Endothelial cell of umbilical vein (primary cell): ENCODE data around the gene PLEKHJ1.

DNA sequence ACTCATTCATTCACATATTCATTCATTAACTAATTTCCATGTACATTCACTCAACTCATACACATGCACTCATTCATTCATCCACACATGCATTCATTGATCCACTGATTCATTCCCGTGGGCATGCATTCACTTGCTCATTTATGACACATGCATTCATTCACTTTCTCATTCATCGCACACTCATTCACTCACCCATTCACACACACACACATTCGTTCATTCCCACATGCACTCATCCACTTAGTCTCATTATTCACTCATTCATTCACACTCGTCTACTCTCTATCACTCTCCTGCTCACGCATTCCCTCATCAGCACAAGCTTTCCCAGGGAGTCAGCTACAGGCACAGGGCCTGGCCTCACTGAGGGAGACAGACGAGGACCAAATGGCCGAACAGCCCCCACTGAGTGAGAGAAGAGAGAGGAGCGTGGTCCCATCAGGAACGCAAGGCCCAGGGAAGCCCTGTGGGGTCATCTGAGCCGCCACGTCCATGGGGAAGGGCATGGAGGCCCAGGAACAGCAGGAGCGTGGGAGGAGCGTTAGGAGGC, 17.5 kb downstream of the BTBD2 start:
- PRO-cap: no peak
CAGE:
- cytosol, long polyA minus RNA: no peak
- cytosol, long polyA plus RNA: no peak
- long polyA plus RNA: no peak
- nucleus, long polyA minus RNA: no peak
- nucleus, long polyA plus RNA: no peak

DNA sequence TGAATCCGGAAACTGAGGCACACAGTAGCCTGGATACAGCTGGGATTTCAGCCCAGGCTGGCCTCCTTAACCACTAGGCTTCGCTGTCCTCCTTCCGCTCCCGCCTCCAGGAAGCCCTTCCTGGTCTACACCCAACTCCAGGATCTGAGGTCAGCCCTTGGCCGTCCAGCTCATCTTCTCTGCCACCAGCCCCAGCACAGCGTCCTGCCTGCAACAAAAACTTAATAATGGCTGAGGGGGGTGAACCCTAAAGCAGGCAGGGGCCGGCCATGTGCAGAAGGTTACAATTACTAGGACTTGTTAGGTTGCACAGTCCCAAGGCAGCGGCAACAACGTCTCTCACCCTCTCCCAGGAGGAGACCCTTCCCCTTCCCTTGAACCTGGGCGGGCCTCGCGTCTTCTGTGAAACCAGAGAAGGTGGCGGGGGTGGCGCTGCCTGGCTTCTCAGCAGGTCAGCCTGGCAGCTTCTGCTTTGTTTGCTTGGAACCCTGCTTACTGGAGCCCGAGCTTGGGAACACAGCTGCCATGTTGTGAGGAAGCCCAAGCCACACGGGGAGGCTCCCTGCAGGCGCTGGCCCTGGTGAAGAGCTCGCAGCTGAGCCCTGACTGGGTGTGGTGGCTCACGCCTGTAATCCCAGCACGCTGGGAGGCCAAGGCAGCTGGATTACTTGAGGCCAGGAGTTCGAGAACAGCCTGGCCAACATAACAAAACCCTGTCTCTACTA, 15.5 kb downstream of the MKNK2 start:
- PRO-cap: no peak
CAGE:
- cytosol, long polyA minus RNA: no peak
- cytosol, long polyA plus RNA: no peak
- long polyA plus RNA: no peak
- nucleus, long polyA minus RNA: no peak
- nucleus, long polyA plus RNA: no peak

- PRO-cap: no peak
CAGE:
- cytosol, long polyA minus RNA: no peak
- cytosol, long polyA plus RNA: no peak
- long polyA plus RNA: no peak
- nucleus, long polyA minus RNA: no peak
- nucleus, long polyA plus RNA: no peak
Measured at GRCh38 chr19:2043927-2044880, 6.8 kb downstream of the MKNK2 start.

- PRO-cap: no peak
CAGE:
- cytosol, long polyA minus RNA: no peak
- cytosol, long polyA plus RNA: no peak
- long polyA plus RNA: no peak
- nucleus, long polyA minus RNA: no peak
- nucleus, long polyA plus RNA: no peak
Measured at GRCh38 chr19:2044881-2045929, 5.8 kb downstream of the MKNK2 start.

DNA sequence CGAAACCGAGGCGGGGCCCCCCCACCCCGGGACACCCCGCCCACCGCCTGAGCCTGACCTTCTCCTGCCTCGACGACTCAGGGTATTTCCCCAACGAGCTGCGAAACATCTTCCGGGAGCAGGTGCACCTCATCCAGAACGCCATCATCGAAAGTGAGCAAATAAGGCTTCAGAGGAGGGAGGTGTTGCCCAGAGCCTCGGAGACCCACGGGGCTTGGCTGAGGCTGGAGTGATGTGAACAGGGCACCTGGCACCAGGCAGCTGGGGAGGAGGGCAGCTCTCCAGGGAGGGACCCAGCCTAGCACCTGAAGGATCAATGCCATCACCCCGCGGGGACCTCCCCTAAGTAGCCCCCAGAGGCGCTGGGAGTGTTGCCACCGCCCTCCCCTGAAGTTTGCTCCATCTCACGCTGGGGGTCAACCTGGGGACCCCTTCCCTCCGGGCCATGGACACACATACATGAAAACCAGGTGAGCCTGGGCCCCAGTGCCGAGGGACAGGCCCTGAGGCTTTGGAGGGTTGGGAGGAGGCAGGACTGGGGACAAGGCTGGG, 704 bp downstream of the IZUMO4 start:
- PRO-cap: no peak
CAGE:
- cytosol, long polyA minus RNA: no peak
- cytosol, long polyA plus RNA: no peak
- long polyA plus RNA: no peak
- nucleus, long polyA minus RNA: no peak
- nucleus, long polyA plus RNA: no peak

DNA sequence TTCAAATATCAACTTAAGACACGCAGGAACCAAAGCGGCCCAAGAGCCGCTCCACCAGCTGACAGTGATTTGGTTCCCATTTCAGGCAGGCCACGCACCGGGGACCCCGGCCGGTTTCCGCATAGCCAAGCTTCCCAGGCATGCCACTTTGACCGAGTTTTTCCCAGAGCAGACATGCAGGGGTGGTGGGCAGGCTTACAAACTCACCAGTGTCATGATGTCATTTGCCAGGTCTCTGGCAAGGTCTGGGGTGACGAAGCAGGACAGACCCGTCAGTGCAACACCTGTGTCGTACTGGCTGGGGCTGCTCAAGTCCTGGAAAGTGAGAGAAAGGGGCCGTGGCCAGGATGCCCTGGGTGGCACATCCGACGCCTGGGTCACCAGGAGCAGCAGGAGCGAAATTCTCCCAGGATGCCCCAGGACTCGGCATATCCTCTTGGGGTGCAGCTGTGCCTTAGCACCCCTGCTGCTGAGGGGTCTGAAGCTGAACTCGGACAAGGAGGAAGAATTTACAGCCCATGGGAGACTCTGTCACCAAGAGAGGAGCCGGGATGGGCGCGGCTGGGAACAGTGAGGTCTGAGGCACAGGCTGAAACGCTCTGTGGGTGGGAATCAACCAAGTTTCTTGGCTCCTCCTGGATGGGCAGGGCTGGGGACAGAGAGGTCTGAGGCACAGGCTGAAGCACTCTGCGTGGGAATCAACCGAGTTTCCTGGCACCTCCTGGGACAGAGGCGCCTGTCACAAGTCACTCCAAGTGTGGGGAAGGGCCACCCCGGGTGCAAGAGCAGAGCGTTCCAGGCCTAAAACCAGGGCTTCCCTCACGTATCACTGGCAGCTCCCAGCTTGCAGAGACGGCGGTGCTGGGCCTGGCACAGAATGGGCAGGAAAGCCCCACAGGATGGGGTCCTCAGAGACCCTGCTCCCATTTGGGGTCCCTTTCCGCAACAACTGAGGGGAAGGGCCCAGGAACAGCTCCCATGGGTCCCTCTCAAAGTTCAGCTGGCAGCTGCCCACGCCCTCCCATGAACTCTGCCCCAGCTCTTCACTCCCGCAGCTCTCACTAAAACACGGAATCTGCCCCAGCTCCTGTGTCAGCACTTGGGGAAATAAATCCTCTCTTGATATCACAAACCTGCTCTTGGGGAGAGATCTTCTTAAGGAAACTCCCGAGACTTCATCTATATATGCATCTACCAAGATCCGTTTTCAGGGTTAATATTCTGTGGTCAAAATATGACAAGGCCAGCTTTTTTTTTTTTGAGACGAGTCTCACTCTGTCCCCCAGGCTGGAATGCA, 18.7 kb downstream of the AP3D1 start:
- PRO-cap: no peak
CAGE:
- cytosol, long polyA minus RNA: no peak
- cytosol, long polyA plus RNA: no peak
- long polyA plus RNA: no peak
- nucleus, long polyA minus RNA: no peak
- nucleus, long polyA plus RNA: no peak

GRCh38 chr19:2154673-2154969, 3.3 kb upstream of the AP3D1 start:
- PRO-cap: no peak
CAGE:
- cytosol, long polyA minus RNA: no peak
- cytosol, long polyA plus RNA: no peak
- long polyA plus RNA: no peak
- nucleus, long polyA minus RNA: no peak
- nucleus, long polyA plus RNA: no peak

GRCh38 chr19:2170138-2170733, 6.5 kb downstream of the DOT1L start:
- PRO-cap: no peak
CAGE:
- cytosol, long polyA minus RNA: no peak
- cytosol, long polyA plus RNA: no peak
- long polyA plus RNA: no peak
- nucleus, long polyA minus RNA: no peak
- nucleus, long polyA plus RNA: no peak

DNA sequence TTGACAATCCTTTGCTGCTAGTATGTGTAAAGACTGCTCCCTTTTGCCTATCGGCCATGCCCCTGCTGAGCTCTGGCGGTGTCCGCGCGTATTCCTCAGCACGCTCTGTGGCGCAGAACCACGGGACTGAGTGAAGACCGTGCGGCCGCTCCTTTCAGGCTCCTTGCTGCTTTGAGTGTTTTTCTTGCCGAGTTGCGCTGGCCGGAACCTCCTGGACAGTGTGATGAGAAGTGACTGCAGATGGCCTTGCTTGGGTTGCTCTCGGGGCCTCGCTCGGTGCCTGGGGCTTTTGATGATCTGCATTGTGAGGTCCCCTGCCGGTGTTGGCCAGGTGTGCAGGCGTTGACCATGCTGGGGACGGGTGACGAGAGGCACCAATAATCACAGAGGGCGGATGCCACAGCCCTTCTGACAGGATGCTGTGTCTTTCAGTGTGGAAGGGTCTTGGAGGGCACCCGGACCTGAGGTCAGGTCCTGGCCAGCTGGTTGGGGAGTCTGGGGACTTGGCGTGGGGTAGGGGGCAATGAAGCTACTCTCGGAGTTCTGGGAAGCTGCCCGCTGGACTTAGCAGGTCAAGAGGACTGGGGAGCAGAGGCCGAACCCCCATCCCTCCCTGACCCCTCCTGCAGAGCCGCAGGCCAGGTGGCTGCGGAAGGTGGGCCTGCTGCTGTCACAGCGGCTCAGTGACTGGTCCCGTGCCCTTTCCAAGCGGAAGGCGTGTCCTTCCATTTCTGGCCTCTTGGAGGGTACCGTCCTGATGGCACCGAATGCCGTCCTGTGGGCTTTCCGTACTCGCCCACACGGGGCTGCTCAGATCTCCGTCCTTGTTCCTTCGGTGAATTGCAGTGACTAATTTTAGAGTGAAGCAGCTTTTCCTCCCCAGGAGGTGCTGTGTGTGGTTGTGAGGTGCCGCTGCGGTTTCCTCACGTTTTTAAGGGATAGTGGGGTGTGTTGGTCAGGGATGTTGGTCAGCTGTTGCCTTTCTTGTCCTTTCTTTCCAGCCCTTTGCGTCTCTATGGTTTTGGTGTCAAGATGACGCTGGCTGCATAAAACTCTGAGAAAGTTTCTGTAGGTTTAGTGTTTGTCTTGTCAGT, 20.6 kb downstream of the DOT1L start:
- PRO-cap: no peak
CAGE:
- cytosol, long polyA minus RNA: no peak
- cytosol, long polyA plus RNA: no peak
- long polyA plus RNA: no peak
- nucleus, long polyA minus RNA: no peak
- nucleus, long polyA plus RNA: no peak

- PRO-cap: no peak
CAGE:
- cytosol, long polyA minus RNA: no peak
- cytosol, long polyA plus RNA: no peak
- long polyA plus RNA: no peak
- nucleus, long polyA minus RNA: no peak
- nucleus, long polyA plus RNA: no peak
Measured at GRCh38 chr19:2186099-2187053, 22.6 kb downstream of the DOT1L start.

- PRO-cap: no peak
CAGE:
- cytosol, long polyA minus RNA: no peak
- cytosol, long polyA plus RNA: no peak
- long polyA plus RNA: no peak
- nucleus, long polyA minus RNA: no peak
- nucleus, long polyA plus RNA: no peak
Measured at GRCh38 chr19:2228310-2229270, 7.5 kb downstream of the PLEKHJ1 start.

DNA sequence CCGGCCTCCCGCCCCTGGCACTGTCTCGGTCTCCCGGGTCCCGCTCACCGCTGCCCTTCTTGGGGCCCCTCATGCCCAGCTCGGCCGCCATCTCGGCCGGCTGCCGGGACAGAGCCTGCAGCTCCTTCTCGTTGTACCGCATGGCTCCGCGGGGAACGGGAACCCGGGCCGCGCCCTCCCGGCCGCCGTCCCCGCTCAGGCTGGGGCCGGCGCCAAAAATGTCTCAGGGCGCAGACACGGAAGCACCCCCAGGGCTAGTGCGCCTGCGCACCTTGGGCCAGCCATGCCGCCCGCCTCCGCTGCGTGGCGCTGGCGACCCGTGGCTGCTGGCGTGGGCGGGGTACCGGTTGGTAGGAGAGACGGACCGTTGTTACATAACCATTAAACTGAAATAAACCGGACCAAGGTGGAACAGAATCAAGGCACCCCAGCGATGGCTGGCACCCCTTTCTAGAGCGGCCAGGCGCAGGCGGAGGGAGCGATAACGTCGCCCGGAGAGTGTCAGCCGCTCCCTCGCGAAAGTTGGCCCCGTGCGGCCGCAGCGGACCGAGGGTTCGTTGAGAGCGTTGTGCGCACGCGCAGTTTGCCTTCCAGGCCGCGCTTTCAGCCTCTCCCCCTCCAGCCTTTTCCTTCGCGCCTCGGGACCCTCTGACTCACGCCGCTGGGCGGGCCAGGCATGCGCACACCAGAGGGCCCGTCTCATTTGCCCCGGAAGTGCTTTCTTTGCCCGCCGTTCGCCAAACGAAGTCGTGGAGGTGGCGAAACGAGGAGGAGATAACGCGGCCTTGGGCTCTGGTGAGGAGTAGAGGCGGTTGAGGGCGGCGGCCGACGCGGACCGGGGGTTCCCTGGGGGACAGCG, at the start of gene PLEKHJ1:
TSS of gene PLEKHJ1 (minus strand) at position 223 of the 859 bp plus-strand sequence.
- PRO-cap: bidirectional peak, plus-strand start at position 323 of the sequence, minus-strand start at position 202 of the sequence; bidirectional peak, plus-strand start at position 740 of the sequence, minus-strand start at position 559 of the sequence
CAGE:
- cytosol, long polyA minus RNA: start-site peak on the minus strand centred at position 169 of the sequence, 8 bp wide, 31 reads; start-site peak on the plus strand centred at position 756 of the sequence, 32 bp wide, 331 reads
- cytosol, long polyA plus RNA: start-site peak on the minus strand centred at position 179 of the sequence, 103 bp wide, 799 and 446 reads in 2 replicates; start-site peak on the plus strand centred at position 737 of the sequence, 52 bp wide, 1,257 and 1,494 reads in 2 replicates
- long polyA plus RNA: start-site peak on the minus strand centred at position 167 of the sequence, 76 bp wide, 1,183 and 837 reads in 2 replicates; start-site peak on the plus strand centred at position 743 of the sequence, 52 bp wide, 1,159 and 1,247 reads in 2 replicates
- nucleus, long polyA minus RNA: start-site peak on the minus strand centred at position 164 of the sequence, 68 bp wide, 170 reads; start-site peak on the plus strand centred at position 746 of the sequence, 35 bp wide, 664 reads
- nucleus, long polyA plus RNA: start-site peak on the minus strand centred at position 167 of the sequence, 74 bp wide, 236 and 317 reads in 2 replicates; start-site peak on the plus strand centred at position 739 of the sequence, 57 bp wide, 1,093 and 1,298 reads in 2 replicates

DNA sequence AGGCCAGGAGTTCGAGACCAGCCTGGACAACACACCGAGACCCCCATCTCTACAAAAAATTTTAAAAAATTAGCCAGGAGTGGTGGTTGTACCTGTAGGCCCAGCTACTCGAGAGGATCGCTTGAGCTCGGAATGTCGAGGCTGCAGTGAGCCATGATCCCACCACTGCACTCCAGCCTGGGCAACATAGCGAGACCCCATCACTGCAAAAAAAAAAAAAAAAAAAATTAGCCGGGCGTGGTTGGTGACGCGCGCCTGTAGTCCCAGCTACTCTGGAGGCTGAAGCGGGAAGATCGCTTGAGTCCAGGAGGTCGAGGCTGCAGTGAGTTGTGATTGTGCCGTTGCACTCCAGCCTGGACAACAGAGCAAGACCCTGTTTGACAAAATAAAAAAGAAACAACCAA, 581 bp downstream of the SF3A2 start:
- PRO-cap: no peak
CAGE:
- cytosol, long polyA minus RNA: no peak
- cytosol, long polyA plus RNA: no peak
- long polyA plus RNA: no peak
- nucleus, long polyA minus RNA: no peak
- nucleus, long polyA plus RNA: no peak

DNA sequence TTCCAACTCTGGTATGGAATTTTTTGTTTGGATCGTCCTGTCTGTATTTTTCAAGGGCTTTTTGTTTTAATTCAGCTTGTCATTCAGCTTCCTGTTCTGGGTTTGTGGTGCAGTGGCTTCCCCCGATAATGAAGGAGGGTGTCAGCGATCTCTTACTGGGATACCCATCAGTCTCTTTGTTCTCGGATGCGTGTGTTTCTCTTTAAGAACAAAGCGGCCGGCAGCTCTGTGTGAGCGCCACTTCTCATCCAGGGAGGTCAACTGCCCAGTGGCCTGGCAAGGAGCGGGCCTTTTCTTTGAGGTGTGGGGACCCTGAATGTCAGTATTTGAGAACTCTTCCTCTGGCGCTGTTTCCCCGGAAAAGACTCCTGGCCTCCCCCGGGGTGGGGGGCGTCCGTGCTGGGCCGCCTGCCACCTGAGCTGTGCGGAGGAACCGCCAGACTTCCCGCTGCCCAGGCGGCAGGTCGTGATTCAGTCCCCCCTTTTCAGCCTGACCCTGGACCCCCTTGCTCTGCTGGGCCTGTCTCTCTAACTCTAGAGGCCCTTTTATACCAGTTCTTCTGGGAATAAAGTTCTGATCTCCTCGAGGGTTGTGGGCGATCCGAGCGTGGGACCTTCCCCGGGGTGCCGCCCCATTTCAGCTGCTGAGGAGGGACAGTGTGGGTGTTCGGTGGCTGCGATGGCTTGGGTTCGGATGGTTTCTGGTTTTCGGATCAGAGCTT, 3.3 kb downstream of the SF3A2 start:
- PRO-cap: bidirectional peak, plus-strand start at position 205 of the sequence, minus-strand start outside the sequence
CAGE:
- cytosol, long polyA minus RNA: start-site peak on the plus strand centred at position 196 of the sequence, 77 bp wide, 22 reads
- cytosol, long polyA plus RNA: no peak
- long polyA plus RNA: no peak
- nucleus, long polyA minus RNA: no peak
- nucleus, long polyA plus RNA: no peak

DNA sequence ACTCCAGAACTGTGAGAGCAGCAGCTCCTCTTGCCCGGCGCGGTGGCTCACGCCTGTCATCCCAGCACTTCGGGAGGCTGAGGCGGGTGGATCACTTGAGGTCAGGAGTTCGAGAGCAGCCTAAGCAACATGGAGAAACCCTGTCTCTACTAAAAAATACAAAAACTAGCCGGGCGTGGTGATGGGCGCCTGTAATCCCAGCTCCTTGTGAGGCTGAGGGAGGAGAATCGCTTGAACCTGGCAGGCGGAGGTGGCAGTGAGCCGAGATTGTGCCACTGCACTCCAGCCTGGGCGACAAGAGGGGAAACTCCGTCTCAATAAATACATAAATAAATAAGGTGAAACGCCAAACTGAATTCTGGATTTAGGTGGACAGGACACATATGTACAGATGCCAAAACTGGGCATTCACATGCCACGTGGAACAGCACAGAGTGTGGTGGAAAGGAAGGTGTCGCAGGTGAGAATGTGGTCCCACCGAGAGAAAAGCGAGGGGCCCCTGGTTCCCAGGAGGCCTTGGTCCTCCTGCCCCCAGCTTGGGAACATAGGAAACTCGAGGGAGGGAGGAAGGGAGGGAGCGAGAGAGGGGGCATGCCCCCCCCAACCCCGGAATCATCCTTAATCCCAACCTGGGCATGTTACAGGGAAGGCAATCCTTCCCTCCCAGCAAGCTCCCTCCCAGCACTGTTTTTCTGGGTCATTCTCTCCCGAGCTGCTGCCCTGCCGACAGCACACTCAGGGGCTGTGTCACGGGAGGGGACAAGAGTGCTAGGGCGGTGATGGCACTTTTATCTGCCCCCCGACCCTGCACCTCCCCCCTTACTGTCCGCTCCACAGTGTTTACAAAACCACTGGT, 12.3 kb downstream of the LINGO3 start:
- PRO-cap: no peak
CAGE:
- cytosol, long polyA minus RNA: no peak
- cytosol, long polyA plus RNA: no peak
- long polyA plus RNA: no peak
- nucleus, long polyA minus RNA: no peak
- nucleus, long polyA plus RNA: no peak

DNA sequence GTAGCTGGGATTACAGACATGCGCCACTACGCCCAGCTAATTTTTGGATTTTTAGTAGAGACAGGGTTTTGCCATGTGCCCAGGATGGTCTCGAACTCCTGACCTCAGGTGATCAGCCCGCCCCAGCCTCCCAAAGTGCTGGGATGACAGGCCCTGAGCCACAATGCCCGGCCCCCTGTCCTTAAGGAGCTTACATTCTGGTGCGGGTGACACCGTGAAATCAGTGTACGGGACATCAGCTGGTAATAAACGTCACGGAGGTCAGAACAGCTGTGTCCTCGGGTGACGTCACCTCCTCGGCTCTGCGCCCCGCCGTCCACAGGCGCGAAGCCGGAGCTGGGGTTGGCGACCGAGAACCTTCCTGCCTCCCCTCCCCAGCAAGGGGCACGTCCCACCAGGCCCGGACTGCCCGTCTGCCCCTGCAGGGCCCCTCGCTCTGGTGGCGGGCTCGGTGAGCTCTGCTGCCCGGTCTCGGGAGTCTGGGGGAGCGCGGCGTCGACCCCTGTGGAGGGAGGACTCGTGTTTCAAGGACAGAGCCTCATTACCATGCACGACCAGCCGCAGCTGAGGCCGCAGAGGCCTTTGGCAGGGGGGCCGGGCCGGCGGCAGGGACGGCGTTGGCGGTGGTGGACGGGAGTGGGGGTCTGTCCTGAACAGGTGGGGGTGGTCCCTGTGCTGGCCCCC, 5.6 kb downstream of the LINGO3 start:
- PRO-cap: unidirectional peak, plus-strand start at position 319 of the sequence
CAGE:
- cytosol, long polyA minus RNA: no peak
- cytosol, long polyA plus RNA: no peak
- long polyA plus RNA: no peak
- nucleus, long polyA minus RNA: no peak
- nucleus, long polyA plus RNA: no peak

DNA sequence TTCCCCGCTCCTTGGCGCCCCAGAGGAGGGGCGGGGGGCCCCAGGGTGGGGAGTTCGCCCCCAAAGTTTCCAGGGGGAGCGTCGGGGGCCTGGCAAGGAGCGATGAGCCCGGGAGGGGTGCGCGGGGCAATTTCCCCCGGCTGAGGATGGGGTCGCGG, 252 bp downstream of the LINGO3 start:
- PRO-cap: no peak
CAGE:
- cytosol, long polyA minus RNA: no peak
- cytosol, long polyA plus RNA: no peak
- long polyA plus RNA: no peak
- nucleus, long polyA minus RNA: no peak
- nucleus, long polyA plus RNA: no peak

- PRO-cap: no peak
CAGE:
- cytosol, long polyA minus RNA: no peak
- cytosol, long polyA plus RNA: no peak
- long polyA plus RNA: no peak
- nucleus, long polyA minus RNA: no peak
- nucleus, long polyA plus RNA: no peak
Measured at GRCh38 chr19:2329130-2329453, 608 bp downstream of the SPPL2B start.

GRCh38 chr19:2428865-2429415, 1.6 kb upstream of the TIMM13 start:
- PRO-cap: no peak
CAGE:
- cytosol, long polyA minus RNA: no peak
- cytosol, long polyA plus RNA: no peak
- long polyA plus RNA: no peak
- nucleus, long polyA minus RNA: no peak
- nucleus, long polyA plus RNA: no peak

DNA sequence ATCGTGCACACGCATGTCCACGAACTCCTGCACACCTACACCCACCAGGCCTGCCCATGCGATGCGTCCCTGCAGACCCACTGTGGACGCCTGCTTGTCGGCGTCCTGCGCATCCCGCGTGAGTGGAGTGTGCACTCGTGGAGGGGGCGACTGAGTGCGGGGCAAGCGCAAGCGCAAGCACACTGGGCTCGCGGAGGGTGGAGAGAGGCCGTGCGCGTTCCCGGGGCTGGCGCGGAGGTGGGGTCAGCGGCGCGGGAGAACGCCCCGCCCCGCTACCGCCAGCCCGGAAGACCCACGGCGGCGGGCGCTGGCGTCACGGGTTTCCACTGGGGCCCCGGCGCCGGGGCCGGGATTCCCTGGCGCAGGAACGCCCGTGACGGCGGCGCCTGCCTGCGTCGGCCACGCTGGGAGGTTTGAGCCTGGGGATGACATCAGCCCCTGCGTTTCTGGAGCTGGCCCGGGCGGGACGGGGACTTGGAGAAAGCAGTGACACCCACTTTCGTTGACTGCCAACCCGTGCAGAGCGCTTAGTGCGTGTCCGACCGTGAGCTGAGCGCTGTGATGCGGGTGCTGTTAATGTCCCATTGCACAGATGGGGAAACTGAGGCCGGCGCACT, 18.8 kb downstream of the GADD45B start:
- PRO-cap: bidirectional peak, plus-strand start at position 295 of the sequence, minus-strand start at position 239 of the sequence; bidirectional peak, plus-strand start at position 441 of the sequence, minus-strand start at position 421 of the sequence
CAGE:
- cytosol, long polyA minus RNA: no peak
- cytosol, long polyA plus RNA: no peak
- long polyA plus RNA: no peak
- nucleus, long polyA minus RNA: start-site peak on the plus strand centred at position 470 of the sequence, 108 bp wide, 5 reads
- nucleus, long polyA plus RNA: no peak